LNCaP clone FGC (cell line): ENCODE results near the gene CCBE1.

- RRBS, 2 experiments: no CpG with 5 or more reads among the region's 10 CpGs
Observed at GRCh38 chr18:58997617-58998303, 133.1 kb downstream of the ZNF532 start.

DNA sequence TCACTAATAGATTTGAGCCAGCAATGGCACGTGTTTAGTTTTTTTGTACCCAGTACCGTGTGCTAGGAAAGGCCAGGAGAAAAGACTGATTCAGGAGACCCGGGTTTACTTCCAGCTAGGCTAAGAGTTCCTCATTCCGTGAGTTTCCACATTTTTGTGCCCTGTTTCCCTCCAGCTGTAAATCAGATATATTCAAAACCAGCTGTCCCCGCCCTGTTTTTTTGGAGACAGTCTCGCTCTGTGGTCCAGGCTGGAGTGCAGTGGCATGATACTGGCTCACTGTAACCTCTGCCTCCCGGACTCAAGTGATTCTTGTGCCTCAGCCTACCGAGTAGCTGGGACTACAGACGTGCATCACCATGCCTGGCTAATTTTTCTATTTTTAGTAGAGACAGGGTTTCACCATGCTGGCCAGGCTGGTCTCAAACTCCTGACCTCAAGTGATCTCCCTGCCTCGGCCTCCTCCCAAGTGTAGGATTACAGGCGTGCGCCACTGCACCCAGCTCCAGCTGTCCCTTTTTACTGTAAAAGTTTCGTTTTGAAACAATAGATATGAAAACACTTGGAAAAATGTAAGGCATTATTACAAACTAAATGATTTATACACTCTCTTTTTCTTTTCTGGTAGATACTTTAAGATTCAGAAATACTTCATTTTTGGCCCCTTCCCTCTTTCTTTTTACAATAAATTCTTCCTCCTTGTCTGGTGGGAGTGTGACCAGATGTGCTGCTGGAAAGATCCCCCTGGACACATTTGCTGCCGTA is 112.7 kb upstream of the SEC11C start:
- RRBS, 2 experiments: no CpG with 5 or more reads among the region's 14 CpGs

GRCh38 chr18:59140459-59140965 is 828 bp downstream of the SEC11C start:
- RRBS, 2 experiments: no CpG with 5 or more reads among the region's 9 CpGs

GRCh38 chr18:59470890-59471295 is 111.8 kb upstream of the LMAN1 start:
- RRBS, 2 experiments: no CpG with 5 or more reads among the region's 7 CpGs

GRCh38 chr18:59695664-59697065 is 1.1 kb downstream of the CCBE1 start:
- RRBS, 2 experiments: 59 to 82% methylated on average over 22 to 28 of the region's 73 CpGs

GRCh38 chr18:59697192-59697570 is at the start of gene CCBE1:
TSS of gene CCBE1 (minus strand) at chr18:59697423.
- RRBS, 2 experiments: 8 to 9% methylated on average over 19 of the region's 29 CpGs

GRCh38 chr18:60294045-60294423 is 78.5 kb downstream of the MC4R start:
- RRBS, 2 experiments: no CpG with 5 or more reads among the region's 21 CpGs

- RRBS, 2 experiments: no CpG with 5 or more reads among the region's 1 CpG
Observed at GRCh38 chr18:61459844-61460053, 126.5 kb downstream of the CDH20 start.

DNA sequence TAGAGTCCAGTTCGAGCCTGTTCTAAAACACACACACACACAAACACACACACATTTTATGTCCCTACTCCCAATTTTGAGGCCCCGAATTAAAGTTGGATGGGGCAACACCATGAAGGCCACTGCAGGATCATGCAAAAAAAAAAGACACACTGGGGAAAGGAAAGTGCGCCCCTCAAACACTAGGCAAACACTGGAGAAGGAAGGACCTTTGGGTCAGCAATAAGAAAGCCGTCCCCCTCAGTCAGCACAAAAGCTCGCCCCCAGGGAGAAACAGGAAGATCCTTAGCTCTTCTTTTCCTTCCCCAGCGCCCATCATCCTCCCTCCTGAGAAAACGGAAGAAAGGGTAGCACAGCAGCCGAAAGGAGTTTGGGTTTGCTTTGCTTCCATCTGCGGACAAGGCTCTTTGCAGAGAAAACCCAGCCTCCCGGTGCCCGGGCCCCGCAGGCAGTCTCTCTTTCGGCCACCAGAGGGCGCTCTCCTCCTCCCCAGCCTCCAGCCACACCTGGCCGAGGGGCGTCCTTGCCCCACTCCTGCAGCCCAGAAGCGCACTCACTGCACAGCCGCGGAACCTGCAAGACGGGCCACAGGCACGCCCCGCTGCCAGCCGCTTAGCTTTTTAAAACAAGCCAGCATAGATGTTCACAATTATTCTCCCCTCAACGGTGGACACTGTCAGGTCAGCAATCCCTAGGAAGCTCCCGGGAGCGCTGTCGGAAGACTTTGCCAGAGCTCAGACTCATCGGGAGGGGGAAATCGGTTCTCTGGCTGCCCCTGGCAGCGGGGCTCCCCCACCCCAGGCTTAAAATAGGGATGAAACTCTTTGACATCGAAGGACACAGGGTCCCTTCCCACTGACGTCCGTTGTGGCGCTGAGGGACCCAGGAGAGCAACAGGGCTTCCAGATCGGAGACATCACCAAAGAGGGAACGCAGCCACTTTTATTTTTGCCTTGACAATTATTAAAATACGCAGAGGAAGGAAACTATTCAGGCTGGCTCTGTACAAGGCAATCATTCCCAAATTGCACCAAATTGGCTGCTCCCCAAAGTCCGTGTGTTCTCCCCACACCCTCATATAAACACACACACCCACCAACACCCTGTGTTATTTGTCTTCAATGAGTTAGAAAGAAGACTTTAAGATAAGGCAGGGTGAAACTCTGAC is 248.7 kb downstream of the CDH20 start:
- RRBS, 2 experiments: no CpG with 5 or more reads among the region's 38 CpGs

DNA sequence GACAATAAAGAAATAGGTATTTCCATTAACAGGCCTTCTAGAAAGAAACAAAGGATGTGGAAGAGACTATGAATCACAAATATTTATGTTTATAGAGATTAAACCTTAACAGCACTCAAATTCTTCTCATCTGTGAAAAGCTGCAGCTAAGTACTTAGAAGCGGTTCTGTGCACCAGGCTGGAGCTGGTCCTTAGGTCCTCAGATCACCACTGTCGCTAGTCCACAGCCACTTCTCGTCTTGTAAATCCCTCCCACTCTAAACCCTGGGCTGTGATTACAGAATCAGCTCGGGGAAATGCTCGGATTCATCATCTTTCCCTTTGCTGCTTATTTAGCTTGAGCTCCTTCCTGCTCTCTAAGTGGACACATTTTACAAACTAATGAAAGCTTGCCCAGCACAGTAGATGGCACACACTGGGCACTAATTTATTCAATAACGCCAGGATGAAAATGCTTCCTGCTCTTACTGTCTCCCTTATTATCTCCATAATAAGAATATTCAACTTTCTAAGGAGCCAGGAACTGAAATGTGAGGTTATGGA is 61.7 kb downstream of the RNF152 start:
- RRBS, 2 experiments: no CpG with 5 or more reads among the region's 6 CpGs

DNA sequence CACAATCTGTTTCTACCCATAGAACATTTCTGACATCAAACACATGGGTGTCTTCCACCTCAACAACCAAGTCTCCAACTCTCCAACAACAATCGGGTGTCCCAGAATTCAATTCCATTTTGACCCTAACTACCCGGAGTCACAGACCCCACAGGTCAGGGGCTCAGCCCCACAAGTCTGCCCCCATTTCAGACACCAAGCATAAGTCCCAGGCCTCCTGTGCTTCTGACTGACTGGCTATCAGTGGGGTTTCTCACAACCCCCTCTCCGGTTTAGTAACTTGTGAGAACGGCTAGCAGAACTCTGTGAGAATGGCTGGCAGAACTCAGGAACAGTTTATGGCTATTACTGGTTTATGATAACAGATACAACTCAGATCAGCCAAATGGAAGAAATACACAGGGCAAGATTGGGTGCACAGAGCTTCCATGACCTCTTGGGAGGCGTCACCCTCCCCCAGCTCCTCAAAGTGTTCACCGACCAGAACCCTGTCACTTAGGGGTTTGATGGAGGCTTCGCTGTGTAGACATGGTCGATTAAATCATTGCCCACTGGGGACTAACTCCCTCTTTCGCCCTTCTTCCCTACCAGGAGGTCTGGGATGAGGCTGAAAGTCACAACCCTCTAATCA is 28.7 kb downstream of the RNF152 start:
- RRBS, 2 experiments: no CpG with 5 or more reads among the region's 9 CpGs

- RRBS, 2 experiments: no CpG with 5 or more reads among the region's 5 CpGs
Observed at GRCh38 chr18:61896557-61897225, 3.9 kb upstream of the RNF152 start.

DNA sequence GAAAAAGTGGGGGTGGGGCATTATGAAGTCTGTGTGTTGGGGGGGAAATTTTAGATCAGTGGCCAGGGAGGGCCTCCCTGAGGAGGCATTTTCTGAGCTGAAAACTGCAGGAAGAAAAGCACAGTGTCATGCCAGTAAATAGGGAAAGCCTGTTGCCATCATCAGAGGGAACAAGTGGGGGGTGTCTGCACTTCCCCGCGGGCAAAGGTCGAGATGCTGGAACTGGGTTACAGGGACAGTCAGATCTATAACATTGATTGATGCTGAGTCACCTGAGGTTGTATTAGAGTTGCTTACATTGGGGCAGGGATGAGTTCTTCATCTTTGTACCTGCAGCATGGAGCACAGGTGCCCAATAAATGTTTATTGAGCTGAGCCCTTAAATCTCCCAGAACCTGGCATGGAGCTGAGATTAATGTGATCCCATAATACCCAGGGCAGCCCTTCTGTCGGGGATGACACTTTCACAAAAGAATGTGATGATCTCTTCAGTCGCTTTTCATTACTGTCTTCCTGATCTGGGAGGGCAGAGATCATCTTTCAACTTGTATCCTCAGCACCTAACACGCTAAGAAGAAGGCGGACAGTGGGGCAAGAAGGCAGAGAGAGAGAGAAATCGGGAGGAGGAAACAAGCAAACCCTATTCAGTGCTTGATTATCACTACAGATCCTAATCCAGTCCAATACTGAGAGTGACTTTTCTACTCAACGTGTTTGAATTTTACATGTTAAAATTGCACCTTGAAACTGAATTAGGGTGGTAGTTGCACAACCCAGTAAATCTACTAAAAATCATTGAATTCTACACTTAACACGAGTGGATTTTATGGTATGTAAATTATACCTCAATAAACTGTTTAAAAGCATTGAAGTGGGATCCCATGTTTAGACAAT is 6.0 kb upstream of the RNF152 start:
- RRBS, 2 experiments: no CpG with 5 or more reads among the region's 10 CpGs

DNA sequence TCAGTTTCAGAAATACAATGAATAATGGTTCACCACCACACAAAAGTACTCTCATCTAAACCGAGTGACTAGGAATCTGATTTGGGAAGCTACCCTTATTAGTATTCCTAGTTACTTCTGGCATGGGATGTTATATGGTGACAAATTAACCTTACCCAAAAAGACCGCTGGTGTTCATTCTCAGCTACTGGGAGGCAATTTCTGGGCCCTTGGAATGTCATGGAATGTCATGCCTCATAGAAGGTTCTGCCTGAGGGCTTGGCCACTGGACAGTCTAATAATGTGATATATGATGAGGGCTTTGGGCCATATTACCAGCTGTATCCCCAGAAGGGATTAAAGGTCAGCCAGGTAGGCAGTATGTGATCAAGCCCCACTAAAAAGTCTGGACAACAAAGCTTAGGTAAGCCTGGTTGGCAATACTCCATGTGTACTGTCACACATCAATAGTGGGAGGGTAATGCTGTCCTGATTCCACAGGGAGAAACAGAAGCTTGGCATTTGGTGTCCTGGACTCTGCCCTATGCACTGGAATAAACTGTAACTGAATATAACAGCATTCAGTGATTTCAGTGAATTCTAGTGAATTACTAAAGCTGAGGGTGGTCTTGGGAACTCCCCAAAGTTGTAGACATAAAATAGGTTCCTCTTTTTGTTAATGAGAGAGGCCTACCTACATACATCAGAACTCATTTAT is 113.1 kb downstream of the PIGN start:
- RRBS, 2 experiments: no CpG with 5 or more reads among the region's 2 CpGs

- RRBS, 2 experiments: no CpG with 5 or more reads among the region's 9 CpGs
Observed at GRCh38 chr18:62485577-62485984, 37.2 kb upstream of the ZCCHC2 start.

DNA sequence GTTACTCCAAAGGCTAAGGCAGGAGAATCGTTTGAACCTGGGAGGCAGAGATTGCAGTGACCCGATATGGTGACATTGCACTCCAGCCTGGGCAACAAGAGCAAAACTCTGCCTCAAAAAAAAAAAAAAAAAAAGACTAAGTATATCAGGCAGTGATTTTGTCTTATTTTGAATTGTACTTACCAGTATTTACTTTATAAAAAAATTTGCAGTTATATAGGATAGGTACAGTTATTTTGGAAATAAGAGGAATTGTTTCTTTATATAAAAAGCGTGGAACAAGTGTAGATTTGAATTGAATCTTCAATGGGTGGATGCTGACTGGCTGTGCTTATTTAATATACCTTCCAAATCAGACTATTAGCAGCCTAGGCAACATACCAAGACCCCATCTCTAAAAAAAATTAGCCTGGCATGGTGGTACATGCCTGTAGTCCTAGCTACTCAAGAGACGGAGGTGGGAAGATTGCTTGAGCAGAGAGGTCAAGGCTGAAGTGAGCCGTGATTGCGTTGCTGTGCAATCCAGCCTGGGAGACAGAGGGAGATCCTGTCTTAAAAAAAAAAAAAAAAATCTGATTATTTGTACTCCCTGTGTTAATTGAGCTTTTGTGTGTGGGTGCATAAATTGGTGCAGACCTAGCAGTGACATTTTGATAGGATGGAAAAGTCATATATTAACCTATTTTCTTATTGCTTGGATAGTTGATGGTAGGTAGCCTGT is 11.1 kb downstream of the ZCCHC2 start:
- RRBS, 2 experiments: no CpG with 5 or more reads among the region's 6 CpGs

DNA sequence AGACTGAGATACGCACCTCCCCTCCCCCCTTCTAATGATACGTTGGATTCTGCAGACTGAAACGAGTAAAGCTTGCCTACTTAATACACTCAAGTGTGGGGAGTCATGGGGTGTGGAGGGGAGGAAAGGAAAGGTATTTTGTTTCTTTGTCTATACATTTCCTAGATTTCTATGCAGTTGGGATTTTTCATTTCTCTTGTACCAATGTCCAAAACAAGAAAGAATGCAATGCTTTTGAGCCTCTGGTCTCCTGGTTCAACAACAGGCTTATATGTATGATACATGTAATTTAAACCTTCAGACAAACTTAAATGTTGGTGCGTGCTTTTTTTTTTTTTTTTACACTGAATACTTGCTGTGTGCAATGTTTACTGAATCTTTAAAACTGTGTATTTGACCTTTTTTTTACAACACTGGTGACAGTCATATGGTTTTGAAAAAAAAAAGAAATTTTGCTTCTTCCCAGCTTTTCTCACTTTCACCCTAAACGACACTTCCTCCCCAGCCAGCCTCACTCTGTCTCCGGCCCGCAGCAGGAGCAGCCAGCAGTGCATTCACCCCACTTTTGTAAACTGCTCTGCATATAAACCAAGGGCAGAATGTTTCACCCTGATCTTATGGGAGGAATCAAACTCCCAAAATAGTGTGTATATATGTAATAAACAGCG is 53.8 kb downstream of the ZCCHC2 start:
- RRBS, 2 experiments: no CpG with 5 or more reads among the region's 8 CpGs

- RRBS, 2 experiments: 1 to 2% methylated on average over 23 of the region's 52 CpGs
Observed at GRCh38 chr18:62714625-62715432, 512 bp upstream of the PHLPP1 start.

- RRBS, 2 experiments: 13 to 29% methylated on average over 26 of the region's 67 CpGs
Observed at GRCh38 chr18:62715994-62716517, 715 bp downstream of the PHLPP1 start.

DNA sequence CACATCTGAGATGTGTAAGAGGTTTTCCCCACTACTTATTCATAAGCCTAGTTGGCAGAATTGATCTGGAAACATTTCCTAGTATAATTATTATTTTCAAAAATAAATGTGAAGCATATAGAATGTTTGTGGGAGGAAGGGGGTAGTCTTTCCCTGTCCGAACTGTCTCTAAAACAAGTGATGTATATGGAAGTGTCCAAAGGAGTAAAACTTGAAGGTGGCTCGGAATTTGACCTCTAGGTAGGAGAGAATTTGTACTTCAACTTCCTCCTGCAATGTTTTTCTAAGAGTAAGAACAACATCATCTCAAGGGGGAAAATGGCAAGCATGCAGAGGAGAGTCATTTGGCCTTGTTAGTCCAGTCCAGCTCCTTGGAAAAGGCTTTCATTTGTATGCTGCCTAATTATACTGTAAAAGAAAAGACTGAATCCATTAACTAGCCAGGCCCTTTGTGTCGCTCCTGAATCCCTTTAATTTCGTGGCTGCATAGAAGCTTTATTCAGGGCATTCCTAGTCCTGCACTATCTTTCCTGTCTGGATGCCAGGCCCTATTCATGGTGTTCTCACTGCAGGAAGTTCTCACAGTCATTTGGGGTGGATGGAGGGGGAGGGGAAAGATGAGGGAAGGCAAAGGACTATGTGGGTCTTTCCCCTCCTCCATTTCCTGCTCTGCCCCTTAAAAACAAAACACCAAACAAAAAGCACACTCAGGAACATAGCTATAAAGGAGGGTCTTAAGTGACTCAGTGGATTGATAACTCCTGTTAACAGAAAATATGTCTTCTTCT is 36.0 kb downstream of the PHLPP1 start:
- RRBS, 2 experiments: no CpG with 5 or more reads among the region's 4 CpGs